Urinary bladder (tissue), 3 donors: ENCODE measurements around a stretch of chr5.

- PRO-cap, result no peak
- RAMPAGE, long total RNA, result no peak
These were observed 29.8 kb upstream of the PDE8B start for GRCh38 chr5:77180522-77181157.

GRCh38 chr5:77760845-77761106 lies 15.4 kb downstream of the TBCA start:
- PRO-cap, result no peak
- RAMPAGE, long total RNA, result no peak

DNA sequence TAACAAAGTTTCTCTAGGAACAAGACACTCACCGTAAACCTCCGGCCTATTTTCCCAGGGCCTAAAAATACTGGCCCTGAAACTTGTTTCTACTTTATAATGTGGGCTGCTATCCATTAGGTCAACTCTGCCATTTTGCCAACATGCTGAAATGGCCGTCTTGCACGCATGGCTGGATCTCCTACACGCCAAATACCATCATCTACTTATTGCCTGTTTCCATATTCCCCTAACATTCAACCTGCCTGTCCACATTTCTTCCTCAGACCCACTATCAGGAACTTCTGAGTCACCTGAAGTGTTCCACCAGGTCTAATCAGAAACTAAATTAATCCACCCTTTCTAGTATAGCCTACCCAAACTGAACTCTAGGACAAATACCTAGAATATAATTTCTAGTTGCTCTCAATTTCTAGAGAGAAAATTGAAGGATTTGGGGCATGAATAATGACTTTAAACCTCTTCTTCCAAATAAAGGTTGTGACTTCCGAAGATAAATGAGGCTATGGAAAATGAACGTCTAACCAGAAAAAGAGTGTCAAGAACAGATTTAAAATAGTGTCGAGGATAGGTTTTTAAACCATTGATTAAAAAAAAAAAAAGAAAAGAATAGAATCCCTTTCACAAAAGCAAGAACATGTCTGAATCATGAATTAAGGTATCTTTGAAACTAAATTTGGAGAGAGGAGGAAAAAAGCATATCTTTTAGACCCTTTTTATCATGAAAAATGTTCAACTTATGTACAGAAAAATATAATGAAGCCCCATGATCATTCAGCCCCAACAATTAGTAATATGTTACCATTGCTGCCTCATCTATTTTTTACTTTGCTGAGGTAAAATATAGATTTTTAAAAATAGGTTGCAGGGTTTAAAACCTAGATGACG lies 4.4 kb downstream of the TBCA start:
- PRO-cap, result no peak
- RAMPAGE, long total RNA, result no peak

DNA sequence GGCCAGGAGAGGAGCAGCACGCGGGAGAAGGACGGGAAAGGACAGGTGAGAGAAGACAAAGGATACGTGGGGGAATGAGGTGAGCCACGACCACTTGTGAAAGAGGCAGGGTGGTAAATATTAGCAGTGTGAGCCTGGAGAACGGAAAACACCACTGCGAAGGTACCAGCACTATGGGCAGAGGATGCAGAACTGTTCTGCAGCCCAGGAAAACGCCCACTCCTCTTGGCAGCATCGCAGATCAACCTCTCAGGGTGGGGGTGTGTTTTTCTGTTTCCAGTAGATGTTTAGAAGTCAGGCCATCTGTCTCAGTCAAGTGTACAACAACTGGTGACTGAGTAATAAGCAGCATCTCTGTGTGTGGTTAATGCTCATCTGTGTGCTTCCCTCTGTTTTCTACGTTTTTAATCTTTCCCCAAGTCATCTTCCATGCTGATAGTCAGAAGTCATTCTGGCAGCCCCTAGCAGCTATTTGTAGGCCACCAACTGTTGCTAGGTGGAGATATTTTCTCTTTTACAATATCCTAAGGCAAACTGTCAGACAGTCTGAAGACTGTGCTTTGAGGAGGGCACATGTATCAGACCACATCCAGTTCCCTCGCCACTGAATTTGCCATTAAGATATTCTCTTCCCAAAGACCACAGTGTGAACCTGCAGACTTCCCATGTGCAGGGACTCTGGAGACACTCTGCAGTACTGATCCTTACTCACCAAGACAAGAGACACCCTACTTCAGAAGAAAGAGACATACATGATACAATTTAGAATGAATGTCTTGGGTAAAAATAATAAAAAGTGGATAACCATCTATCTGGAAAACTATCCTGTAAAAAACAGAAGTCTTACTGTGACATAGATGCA lies 137.8 kb downstream of the SCAMP1 start:
- PRO-cap, result no peak
- RAMPAGE, long total RNA, result no peak

DNA sequence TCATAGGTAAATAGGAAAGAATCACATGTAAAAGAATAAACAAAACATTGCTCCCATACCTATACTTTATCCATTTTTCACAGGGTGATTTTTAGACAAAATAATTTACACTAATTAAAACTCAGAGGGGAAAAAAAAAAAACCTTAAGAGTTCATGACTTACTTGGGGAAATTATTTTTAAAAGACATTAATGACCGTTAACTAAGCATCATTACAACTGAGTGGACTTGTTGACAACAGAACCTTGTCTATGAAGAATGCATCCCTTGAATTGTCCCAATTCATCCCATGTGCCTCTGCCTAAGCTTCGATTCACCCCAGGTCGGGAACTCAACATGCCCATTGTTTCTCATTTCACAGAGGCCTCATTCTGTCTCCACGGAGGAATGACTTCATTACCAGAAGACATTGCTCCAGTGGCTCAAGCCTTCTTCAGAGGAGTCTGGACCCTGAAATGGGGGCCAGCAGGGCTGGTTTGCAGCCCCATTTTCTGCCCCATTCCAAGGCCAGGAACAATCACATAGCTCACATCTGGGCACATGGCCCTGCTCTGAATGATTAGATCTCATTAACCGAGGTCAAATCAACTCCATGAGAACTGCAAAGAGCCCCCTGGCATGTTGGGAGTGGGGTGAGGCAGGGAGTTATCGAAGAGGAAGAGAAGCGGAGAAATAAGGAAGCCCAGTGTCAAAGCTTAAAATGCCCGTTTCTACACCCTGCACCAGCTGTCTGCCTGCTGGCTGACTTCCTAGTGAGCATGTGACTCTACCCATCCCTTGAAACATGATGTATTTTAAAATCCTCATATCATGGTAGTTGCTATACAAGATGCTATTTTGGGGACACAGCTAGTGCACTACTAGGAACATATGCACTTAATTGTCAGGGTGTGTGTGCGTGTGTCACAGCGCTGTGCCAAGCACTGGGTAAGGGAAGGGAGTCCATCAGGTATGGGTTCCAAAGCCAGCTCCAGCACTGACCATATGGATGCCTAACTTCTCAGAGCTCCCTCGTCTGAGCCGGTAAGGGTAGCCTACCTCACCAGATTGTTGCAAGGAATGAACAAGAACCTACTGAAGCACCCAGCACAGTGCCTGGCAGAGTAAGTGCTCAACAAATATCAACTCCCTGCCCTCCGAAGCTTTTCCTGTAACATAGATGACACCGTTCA lies 137.2 kb downstream of the LHFPL2 start:
- PRO-cap, result no peak
- RAMPAGE, long total RNA, result no peak

GRCh38 chr5:78557510-78557723 lies 91.2 kb downstream of the LHFPL2 start:
- PRO-cap, result unidirectional peak, minus-strand start at chr5:78557567
- RAMPAGE, long total RNA, result no peak

GRCh38 chr5:78678206-78678760 lies 29.7 kb upstream of the LHFPL2 start:
- PRO-cap, result unidirectional peak, plus-strand start at chr5:78678566
- RAMPAGE, long total RNA, result no peak

DNA sequence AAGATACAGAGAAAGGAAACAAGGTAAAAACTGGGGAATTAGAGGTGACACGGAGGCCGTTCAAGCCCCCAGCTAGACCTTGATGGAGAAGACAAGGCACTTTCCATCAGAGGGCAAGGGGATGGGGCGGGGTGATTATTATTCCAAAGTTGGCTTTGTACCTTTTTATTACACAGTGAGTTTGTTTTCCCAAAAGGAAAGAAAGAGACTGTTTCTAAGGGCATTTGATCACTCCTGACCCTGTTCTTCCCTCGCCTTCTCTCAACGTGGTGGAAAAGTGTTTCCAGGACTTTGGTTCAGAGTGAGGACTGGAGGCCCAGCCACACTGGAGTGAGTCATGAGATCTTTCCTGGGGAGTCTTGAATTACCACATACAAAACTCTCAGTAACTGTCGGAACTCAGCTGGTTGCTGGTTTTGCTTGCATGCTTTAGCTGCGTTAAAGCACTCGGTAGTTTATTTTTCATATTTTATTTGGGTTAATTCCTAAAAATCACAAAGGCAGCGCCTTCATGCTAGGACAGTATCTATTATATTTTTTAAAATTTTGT lies 77.9 kb downstream of the ARSB start:
- PRO-cap, result no peak
- RAMPAGE, long total RNA, result no peak

- PRO-cap, result no peak
- RAMPAGE, long total RNA, result no peak
These were observed 39.0 kb downstream of the DMGDH start for GRCh38 chr5:79030554-79030867.

GRCh38 chr5:79074645-79075080 lies 5.1 kb downstream of the BHMT2 start:
- PRO-cap, result no peak
- RAMPAGE, long total RNA, result no peak

DNA sequence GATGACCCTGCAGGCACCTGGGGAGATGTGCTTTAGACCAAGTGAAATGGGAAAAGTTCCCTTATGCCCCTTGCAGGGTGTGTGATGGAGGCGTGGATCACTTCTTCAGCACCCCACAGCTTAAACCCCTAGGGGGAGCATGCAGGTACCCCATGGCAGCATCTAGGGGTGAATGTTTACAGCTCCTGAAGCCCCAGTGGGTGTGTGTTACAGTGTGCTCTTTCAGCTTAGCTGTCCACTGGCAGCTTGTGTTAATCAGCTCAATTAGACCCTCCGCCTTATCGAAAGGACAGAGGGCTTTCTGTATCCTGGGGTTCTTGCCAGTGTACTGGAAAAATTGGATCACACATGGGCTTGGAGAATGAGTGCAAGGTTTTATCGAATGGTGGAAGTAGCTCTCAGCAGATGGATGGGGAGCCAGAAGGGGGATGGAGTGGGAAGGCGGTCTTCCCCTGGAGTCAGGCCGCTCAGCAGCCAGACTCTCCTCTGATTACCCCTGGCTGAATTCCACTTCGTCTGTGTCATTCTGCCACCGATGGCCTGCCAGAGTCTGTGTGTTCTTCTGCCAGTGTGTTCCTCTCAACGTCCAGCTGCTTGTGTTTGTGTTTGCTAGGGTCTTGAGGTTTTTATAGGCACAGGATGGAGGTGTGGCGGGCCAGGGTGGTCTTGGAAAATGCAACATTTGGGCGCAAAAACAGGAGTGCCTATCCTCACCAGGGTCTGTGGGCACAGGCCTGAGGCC lies 6.3 kb downstream of the BHMT2 start:
- PRO-cap, result no peak
- RAMPAGE, long total RNA, result no peak

DNA sequence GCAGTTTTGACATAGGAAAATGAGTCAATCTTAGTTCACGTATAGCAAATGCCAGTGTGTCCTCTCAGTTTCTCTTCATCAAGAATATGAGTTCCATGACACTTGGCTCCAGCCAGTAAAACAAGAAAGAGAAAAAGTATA lies 1.1 kb upstream of the HOMER1 start:
- PRO-cap, result no peak
- RAMPAGE, long total RNA, result no peak

- PRO-cap, result no peak
- RAMPAGE, long total RNA, result no peak
These were observed 32.7 kb upstream of the HOMER1 start for GRCh38 chr5:79546639-79547090.

DNA sequence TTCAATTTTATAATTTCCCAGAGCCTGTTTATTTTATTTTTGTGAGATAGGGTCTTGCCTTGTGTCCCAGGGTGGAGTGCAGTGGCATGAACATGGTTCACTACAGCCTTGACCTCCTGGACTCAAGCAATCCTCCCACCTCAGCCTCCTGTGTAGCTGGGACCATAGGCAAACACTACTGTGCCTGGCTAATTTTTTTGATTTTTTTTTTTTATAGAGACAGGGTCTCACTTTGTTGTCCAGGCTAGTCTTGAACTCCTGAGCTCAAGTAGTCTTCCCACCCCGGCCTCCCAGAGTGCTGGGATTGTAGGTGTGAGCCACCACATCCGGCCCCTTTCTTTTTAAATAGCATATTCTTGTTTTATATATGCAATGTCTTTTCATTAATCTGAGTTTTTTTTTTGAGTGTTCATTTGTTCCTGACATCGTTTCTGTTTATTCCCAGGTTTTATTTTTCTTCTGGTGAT lies 6.0 kb downstream of the TENT2 start:
- PRO-cap, result no peak
- RAMPAGE, long total RNA, result no peak

DNA sequence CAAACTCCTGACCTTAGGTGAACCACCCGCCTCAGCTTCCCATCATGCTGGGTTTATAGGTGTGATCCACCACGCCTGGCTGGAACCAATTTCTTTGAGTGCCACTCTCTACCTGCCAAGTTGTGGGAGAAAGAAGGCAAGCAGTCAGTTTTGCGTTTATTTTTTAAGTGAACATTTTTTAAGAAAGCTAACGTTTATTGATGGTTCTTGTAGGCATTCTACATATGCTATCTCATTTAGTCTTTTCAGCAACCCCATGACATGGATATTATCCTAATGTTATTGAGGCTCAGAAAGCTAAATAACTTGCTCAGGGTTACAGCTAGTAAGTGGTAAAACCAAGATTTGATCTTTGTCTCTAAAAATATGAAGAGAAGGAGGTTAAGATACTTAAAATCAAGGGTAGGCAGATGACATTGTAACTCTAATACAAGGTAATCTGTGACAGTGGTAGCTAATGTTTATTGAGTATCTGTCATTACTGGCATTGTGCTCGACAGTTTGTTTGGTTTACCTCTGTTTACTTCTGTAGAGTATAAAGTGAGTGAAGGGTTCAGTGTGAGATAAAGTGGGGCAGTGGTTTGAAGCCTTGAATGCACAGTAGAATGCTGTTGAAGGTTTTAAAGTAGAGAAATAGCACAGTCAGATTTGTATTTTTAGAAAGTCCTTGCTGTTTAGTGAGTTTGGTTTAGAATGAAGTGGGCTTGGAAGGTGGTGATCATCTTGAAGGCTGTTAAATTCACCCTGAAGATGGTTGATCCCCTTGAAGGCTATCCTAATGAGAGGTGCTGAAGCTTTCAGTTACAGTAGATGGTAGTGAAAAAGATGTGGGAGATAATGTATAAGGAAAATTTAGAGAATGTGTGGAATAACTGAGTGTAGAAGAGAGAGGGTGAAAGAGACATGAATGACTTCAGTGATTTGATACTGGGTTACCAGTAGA lies 15.7 kb downstream of the TENT2 start:
- PRO-cap, result no peak
- RAMPAGE, long total RNA, result no peak

DNA sequence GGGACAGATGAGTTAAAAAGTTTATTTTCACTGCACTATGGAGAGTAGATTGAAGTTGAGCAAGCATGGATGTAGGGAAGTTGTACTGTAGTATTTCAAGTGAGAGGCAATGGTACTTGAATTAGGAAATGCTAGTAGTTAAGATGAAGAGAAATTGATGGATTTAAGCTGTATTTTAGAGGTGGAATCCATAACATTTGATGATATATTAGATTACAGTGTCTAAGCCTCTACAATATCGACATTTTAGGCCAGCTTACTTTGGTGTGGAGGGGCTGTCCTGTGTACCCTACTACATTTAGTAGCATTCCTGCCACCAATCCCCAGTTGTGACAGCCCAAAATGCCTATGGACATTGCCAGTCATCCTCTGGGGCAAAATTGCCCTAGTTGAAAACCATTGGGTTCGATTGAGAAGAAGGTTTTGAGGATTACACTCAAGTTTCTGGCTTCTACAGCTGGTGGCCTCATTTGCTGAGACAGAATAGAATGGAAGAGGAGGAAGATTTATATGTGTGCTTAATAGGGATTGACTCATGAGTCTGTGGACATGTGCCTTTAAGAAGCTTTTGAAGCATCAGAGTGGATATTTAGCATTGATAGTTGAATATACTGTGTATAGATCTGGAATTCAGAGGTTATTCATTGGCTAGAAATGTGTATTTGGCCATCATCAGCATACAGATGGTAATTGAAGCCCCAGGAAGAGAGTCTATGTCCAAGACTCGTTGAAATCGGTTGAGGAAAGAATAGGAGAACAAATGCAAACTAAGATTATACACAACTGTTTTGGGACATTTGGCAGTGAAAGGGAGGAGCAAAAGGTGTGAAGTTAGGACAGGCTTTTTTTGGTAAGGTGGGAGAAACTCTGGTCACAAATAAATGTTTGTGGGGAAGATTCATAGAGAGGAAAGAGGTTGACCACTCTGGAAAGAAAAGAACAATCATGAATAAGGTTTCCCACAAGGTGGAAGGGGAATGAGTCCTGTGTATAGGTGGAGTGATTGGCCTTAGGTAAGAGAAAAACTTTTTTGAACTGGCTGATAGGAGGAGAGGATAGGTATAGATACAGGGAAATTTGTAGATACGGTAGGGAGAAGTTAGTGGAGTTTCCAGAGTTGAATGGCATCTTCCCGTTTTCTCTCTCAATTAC lies 19.0 kb downstream of the TENT2 start:
- PRO-cap, result no peak
- RAMPAGE, long total RNA, result no peak

DNA sequence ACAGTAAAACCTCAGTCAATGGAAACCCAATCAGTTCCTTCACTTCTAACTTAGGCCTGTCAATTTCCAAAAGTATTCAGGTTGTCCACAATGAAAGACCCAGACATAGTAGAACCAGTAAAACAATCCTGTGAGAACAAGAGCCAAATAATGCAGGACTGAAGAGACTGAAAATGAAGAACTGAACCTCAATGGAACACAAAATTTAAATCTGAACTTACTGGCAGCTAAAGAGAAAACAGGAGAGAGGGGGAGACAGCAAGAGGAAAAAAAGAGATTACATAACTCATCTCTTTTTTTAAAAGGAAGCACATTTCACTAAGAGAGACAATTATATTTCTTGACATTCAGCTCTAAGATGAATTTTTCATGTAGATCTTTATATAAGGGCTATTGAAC lies 85.7 kb downstream of the CMYA5 start:
- PRO-cap, result no peak
- RAMPAGE, long total RNA, result no peak

DNA sequence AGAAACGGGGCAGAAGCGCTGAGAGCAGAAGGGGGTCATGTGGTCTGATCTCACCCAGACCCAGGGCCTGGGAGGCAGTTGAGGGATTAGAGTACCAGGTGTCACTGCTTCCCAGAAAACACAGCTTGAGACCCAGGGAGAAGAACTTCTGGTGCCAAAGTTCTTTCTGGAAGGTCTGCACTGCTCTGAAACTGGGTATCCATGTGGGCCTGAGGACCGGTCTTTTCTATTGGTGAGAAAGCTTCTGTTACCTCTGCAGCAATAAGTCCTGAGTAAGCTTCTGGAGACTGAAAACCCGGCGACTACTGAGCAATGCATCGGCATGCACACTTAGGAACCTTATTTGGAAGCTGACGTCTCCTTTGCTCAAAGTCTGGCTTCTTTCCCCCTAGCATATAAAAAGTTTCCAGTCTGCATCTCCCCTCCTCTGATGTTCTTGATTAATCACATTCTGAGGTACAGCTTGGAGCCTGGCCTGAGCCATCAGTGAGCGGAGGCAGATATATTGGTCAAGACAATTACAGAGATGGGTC lies 140.9 kb downstream of the MTX3 start:
- PRO-cap, result no peak
- RAMPAGE, long total RNA, result no peak

DNA sequence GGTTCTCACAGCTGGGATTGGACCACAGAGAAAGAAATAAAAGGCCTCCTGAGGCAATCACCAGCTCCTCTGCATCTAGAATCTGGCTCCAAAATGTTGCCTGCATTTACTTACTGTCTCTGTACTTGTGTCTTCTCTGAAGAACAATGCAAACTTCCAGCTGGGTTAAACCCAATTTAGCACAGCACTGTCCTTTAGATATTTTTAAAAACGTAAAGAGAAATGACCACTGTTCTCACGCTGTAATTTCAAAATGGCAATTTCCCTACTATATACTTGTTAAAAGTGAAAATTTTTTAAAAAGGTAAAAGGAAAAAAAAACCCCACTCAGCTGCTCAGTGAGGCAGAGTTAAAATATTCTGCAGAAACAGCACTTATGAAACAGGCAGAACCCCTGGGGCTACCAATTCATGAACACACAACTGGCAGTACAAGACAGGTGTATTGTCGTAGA lies 1.7 kb upstream of the RASGRF2 start:
- PRO-cap, result no peak
- RAMPAGE, long total RNA, result no peak

DNA sequence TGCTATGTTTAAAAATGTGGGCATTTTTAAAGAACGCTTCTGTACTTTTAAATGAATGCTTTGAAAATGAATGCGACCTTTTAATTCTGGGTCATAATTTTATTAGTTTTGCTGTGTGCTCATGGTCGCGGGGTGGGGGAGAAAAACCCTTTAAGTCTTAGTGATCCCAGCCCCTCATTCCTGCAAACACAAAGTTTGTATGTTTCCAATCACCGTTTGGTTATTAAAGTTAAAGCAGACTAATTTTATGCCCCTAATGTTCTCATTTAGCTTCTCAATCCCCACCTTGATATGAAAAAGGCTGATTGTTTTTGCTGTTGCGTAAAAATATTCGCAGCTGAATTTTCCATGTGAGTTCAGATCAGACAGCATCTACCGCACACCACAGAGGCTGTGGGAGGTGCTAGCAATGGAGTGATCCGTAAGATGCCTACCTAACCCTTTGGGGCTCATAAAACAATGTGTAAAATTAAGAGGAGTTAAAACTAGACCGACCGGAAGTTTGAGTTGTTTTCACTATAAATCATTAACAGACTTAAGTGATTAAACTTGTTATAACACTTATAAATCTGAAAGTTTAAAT lies 1.6 kb downstream of the RASGRF2 start:
- PRO-cap, result bidirectional peak, plus-strand start at position 387 of the sequence, minus-strand start at position 384 of the sequence
- RAMPAGE, long total RNA, result no peak